Osteocyte (in vitro differentiated cells): ENCODE measurements around a stretch of chr2.

DNA sequence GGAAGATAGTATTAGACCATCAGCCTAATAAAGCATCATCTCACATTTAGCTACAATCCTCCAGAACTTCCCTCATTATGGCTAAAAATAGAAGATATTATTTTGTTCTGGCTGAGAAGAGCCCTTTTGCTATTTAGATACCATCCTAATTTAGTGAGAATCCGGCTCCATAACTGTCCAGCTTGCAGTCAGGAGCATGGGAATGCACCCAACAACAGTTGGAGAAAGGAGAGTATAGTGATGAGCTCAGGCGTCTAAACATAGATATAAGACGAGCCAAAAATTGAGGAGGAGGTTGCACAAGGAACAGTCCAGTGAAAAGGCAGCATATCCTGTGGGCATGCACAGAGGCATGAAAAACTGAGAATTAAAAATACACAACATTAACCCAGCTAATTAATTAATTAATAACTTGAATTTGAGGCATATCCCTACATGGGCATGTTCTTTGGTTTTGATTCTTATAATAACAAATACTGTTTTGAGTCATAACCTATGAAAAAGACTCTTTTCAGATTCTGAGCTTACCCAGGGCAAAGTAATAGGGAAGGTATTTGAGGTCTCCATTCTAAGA lies 311.4 kb downstream of the OSR1 start:
- PRO-cap: no peak

DNA sequence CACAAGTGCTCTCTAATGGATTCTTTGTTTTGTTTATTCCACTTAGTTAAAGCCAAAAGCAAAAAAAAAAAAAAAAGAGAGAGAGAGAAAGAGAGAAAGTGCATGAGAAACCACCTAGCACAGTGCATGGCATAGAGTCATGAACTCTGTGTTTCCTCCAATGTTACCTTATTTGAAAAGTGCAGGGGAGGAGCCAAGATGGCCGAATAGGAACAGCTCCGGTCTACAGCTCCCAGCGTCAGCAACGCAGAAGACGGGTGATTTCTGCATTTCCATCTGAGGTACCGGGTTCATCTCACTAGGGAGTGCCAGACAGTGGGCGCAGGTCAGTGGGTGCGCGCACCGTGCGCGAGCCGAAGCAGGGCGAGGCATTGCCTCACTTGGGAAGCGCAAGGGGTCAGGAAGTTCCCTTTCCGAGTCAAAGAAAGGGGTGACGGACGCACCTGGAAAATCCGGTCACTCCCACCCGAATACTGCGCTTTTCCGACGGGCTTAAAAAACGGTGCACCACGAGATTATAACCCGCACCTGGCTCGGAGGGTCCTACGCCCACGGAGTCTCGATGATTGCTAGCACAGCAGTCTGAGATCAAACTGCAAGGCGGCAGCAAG lies 52.7 kb downstream of the OSR1 start:
- PRO-cap: no peak

GRCh38 chr2:19738584-19739119 lies 163.1 kb downstream of the TTC32 start:
- PRO-cap: no peak

GRCh38 chr2:20013164-20013527 lies 678 bp upstream of the MATN3 start:
- PRO-cap: no peak

DNA sequence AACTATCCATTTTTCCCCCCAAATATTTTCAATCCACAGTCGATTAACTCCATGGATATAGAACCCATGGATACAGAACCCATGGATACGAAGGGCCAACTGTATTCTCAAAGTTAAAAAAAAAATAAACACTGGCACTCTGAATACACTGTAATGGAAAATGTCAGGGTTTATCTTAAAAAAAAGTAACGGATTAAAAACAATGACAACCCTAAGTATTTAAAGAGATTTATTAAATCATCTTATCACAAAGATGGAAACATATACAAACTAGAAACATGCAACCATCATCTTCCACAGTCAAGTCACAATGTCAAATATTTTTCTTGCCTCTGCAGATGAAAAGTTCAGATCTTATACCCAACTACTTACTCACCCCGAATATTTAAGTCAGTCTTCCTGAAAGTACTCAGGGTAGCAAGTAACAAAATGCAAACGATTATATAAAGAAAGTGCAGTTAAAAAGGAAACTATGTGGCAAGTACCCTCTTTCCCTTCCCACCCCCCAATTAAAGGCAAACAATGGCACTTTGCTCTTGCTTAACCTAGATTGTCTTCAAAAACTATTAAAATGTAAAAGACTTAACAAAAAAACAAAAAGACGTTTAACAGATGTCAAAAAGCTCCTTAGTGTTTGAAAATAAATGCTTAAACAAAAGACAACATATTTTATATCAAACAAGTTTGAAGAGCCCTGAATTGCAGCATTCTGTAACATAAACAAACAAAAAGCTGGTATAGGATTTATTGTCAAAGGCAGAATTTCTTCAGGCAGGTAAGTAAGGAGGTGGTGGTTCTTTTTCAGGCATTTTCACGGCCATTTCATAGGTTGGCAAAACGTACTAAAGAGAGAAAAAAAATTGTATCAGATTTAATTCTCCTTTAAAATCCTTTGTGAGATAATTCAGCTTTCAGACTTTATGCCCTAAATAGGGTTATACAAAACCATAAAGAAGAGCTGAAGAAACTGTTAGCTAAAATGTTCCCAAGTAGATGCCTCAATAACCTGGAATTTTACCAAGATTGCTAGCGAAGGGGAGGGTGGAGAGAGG lies 18.7 kb downstream of the LAPTM4A start:
- PRO-cap: no peak

DNA sequence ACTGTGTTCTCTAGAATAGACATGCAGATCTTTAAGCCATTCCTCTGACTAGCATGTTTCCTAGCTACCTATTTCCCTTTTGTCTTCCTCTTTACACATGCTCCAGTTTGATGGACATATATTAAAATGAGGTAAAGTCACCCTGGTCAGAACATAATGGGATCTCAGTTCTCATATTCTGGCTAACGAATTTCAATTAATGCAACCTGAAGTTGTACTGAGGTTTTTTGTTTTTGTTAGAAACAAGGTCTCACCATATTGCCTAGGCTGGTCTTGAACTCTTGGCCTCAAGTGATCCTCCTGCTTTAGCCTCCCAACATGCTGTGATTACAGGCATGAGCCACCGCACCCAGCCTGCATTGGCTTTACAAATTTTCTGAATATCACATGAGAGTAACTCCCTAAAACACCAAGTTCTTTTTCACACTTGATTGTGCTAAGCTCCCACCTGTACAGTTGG lies 9.5 kb downstream of the LAPTM4A start:
- PRO-cap: no peak

GRCh38 chr2:20151037-20151657 lies 73.8 kb downstream of the SDC1 start:
- PRO-cap: no peak

- PRO-cap: no peak
Measured at GRCh38 chr2:20196514-20197213, 28.3 kb downstream of the SDC1 start.

DNA sequence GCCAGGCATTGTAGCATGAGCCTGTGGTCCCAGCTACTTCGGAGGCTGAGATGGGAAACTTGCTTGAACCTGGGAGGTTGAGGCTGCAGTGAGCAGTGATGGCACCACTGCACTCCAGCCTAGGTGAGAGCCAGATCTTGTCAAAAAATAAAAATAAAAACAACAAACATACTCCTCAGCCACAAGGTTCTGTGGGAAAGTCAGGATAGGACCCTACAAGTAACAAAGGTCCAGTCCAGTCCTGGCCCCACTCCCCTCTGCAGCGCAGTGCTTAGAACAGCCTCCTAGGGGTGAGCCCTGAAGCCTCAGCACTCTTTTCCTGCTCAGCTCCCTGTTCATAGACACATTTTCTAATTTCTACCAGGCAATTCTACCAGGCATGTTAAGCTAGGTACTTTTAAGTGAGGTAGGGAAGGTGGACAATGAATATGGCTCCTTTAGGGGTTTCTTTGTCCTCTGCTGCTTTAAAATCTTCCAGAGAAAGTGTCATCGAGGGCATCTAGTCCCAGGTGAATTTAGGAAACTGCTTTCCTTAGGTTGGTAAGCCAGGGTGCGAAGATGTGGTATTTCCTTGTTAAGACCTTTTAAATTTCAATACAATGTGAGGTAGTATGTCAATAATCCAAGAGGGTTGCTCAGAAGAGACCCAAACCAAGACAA lies 22.2 kb upstream of the SDC1 start:
- PRO-cap: no peak

- PRO-cap: no peak
Measured at GRCh38 chr2:20330566-20331284, 19.9 kb downstream of the PUM2 start.

DNA sequence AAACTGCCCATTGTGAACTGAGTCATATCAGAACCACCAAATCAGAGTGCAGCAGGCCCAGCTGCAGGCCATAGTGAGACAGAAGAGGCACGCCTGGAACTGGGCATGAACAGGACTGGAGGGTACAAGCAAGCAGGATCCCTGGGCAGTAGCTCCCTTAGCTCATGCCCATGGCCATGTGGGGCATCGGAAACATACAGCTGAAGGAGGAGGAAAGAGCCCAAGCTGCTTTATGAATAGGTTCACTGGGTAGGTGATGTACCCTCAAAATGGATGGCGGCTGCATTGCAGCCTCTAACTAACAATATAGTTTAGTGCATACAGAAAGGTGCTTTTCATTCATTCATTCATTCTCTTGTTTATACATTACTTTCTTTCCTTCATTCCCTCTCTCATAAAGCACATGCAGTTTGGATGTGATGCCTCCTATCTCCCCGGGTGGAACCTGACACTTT lies 18.6 kb upstream of the RHOB start:
- PRO-cap: no peak

- PRO-cap: no peak
Measured at GRCh38 chr2:20584230-20585055, 66.5 kb downstream of the HS1BP3 start.

GRCh38 chr2:20604445-20605333 lies 46.2 kb downstream of the HS1BP3 start:
- PRO-cap: no peak

GRCh38 chr2:20689537-20690366 lies 22.8 kb downstream of the GDF7 start:
- PRO-cap: no peak

- PRO-cap: no peak
Measured at GRCh38 chr2:20757596-20758057, 65.3 kb downstream of the LDAH start.

DNA sequence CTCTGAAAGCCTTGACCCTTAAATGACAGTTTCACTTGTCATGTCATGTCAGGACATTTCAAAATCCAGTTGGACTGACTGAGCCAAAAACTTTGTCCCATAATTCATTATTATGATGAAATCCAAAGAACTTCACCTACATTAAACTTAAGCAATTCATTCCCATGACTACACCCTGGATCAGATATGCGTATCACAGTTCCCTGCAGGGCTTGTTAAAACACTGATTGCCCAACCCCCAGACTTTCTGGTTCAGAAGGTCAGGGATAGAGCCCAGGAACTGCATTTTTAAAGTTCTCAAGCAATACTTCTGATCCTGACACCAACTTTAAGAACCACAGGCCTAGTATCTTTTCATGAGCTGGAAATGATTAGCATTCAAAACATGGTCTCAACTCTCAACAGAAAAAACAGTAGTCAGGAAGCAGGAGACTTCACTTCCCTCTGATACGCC lies 26.4 kb downstream of the LDAH start:
- PRO-cap: no peak

GRCh38 chr2:21010774-21011415 lies 33.0 kb downstream of the APOB start:
- PRO-cap: no peak

- PRO-cap: no peak
Measured at GRCh38 chr2:21012022-21012886, 31.6 kb downstream of the APOB start.

DNA sequence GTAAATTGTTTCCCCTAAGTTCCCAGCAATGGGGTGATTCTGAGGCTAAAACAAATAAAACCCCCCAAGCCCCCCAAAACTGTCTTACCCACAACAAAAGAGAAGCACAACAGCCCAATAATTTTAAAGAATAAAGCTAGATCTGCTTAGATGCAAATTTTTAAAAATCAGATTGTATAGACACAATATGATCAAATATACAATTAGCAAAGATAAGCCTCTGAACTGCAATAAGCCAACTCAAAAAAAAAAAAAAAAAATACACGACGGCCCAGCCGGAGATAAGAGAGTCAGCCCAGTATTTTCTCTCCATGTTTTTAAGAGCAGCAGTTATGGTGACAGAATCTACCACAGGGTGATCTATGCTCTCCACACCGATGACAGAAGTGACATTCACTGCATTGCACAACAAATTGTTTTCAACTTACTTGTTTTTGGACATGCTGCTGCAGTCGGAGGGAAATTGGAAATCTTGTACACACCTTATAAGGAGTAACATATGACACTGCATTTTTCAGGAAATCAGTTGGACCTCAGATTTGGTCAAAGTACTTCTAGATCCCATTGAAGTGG lies 23.1 kb upstream of the APOB start:
- PRO-cap: no peak

DNA sequence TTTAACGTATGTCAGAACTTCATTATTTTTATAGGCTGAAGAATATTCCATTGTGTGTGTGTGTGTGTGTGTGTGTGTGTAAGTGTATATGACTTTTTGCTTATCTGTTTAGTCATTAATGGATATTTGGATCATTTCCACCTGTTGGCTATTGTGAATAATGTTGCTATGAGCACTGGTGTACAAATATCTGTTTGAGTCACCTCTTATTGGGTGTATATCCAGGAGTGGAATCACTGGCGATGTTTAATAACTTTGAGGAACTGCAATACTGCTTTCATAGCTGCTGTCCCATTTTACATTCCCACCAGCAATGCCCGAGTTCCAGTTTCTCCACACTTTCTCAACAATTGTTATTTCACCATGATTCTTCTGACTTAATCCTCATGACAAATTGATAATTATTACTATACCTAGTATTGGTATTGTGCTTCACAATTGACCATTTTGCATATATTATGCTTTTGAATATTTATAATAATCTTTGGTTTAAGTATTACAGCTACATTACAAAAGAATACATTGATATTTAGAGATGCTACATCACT lies 30.2 kb upstream of the TDRD15 start:
- PRO-cap: no peak